Urinary bladder (tissue), 3 donors: ENCODE measurements around a stretch of chr11.

GRCh38 chr11:32096870-32097496 lies 6.1 kb downstream of the RCN1 start:
- PRO-cap, result no peak
- RAMPAGE, long total RNA, result no peak

- PRO-cap, result no peak
- RAMPAGE, long total RNA, result no peak
Observed at GRCh38 chr11:32415845-32416595, 19.3 kb downstream of the WT1 start.

DNA sequence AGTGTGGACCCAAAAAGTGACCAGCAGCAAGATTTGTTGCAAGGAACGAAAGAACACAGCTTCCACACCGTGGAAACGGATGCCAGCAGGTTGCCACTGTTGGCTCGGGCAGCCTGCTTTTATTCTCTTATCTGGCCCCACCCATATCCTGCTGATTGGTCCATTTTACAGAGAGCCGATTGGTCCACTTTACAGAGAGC lies 4.9 kb upstream of the QSER1 start:
- PRO-cap, result no peak
- RAMPAGE, long total RNA, result no peak

DNA sequence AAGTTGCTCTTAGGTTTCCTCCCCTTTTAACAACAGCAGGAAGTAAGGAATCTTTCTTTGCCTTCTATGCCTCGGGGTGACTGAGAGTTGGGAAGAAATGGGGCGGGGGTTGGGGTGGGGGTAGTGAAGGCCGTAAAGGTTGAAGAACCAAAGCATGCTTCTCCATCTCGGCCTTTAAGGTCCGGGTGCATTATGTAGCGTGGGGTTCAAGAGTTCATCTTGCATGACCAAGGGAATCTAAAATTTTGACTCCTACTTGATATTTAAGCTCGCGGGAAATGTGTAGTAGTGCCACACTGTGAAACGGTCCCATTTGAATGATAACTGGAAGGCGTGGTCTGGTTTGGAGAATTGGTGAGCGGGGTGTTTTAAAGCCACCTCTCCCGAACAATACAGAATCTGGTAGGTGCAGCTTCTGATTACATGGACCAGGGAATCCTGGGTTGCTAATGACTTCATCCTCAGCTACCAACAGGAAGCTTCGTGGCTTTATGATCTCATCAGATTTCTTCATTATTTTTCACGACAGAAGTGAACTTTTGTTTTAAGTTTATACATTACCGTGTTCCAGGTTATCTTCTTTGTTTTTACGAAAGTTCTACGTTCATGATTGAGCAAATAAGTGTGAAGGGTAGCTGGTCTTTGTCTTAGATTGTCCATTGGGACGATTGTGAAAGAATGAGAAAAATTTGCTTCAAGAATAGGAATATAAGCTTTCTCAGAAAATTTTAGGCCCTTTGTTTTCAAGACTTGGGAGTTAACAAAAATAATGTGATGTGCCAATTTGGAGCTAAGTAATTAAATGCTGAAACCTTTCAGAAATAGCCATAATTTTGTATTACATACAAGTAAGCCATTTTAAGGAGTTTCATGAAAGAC lies 1.6 kb downstream of the QSER1 start:
- PRO-cap, result unidirectional peak, minus-strand start at position 392 of the sequence; unidirectional peak, minus-strand start at position 430 of the sequence
- RAMPAGE, long total RNA, result no peak

DNA sequence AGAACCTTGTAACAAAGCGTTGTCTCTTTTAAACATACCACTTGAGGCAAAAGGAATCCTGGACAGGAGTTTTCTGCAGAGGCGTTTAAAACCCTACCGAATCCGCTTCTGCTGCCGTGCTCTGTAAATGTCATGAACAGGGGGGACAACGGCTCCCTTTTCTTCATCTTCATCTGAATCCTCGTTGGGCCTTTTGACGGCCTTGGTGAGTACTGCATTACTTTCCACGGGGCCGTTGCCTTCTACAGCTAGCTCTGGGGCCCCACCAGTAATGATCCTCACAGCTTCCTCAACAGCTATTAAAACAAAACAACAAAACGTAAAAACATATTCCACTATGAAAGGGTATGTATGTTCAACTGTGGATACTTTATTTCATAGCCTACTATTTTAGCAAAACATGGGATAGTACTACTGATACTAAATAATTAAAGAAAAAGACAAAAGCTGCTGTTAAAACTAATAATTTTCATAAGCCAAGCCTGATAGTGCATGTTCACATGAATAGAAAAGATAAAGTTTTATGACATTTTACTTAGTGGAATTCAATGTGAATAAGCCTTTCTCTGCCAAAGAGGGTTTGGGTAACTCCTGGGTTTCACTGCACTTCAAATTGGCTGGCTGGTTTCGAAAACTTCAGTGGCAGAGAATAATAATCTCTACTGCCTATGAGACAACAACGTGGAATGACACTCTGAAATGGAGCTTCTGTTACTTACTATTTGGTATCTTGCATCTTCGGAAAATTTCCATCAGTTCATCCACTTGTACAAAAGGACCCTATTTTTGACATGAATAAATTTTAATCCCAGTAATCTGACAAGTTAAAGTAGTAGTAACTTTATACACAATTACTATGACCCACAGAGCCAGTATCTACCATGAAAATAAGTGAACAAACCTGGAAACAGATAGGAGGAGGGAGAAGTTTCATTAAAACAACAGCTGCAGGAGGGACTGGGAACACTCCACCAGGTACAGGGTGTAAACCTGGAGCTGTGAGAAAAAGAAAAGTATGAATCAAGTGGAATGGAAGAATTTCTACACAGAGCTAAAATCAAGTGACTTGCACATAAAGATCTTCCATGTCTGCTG lies 46.0 kb downstream of the TCP11L1 start:
- PRO-cap, result no peak
- RAMPAGE, long total RNA, result no peak

DNA sequence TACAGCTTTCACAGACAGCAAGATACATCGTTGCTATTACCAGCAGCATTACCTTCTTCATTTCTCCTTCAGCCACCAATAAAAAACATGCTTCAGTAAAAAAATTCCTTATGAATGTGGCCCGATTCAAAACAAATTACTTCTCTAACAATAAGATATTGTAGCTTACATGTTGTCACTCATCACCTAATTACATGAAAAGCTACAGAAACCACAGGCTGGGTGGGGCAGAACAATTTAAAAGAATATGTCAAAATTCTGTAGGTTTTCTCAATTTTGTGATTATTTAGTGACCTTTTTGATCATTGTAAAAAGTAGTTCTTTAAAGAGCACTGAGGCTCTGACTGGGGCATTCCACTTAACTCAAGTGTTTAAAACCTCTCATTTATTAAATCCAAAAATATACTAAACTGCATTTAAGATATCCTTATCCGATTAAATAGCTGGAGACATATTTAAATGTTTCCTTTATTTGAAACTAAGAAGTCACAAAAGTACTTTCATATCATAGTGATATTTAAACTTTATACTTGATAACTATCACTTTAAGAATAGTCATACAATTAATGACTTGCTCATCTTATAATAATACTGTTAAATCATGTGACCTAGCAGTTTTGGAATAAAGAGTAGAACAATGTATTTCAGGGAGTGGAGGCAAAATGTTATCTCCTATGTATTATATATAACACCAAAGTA lies 23.0 kb downstream of the CSTF3 start:
- PRO-cap, result no peak
- RAMPAGE, long total RNA, result no peak

DNA sequence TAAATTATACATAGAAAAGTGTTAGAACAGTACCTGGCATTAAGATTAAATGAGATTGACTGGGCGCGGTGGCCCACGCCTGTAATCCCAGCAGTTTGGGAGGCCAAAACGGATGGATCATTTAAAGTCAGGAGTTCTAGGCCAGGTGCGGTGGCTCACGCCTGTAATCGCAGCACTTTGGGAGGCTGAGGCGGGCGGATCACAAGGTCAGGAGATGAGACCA lies 764 bp upstream of the CSTF3 start:
- PRO-cap, result no peak
- RAMPAGE, long total RNA, result no peak

DNA sequence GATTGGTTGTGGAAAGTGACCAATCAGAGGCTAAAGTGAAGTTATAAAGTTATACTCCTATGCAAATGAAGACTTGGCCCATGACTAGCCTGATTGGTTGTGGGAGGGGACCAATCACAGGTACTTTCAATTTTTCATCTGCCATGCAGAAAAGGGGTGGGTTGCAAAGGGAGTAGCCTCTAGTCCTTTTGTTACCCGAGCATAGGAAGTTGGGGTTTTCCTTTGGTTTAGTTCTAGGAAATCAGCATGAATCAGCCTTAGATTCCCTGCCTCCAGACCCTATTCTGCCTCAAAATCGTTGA lies 18.2 kb upstream of the CSTF3 start:
- PRO-cap, result no peak
- RAMPAGE, long total RNA, result no peak

- PRO-cap, result no peak
- RAMPAGE, long total RNA, result no peak
Observed at GRCh38 chr11:33301291-33302031, 44.3 kb downstream of the HIPK3 start.

- PRO-cap, result no peak
- RAMPAGE, long total RNA, result no peak
Observed at GRCh38 chr11:33704711-33705114, 4.1 kb upstream of the C11orf91 start.

- PRO-cap, result bidirectional peak, plus-strand start at chr11:33724864, minus-strand start at chr11:33724788
- RAMPAGE, long total RNA, result no peak
Observed at GRCh38 chr11:33724064-33725190, 11.8 kb downstream of the CD59 start.

GRCh38 chr11:33741712-33742444 lies 5.7 kb upstream of the CD59 start:
- PRO-cap, result no peak
- RAMPAGE, long total RNA, result no peak

- PRO-cap, result no peak
- RAMPAGE, long total RNA, result no peak
Observed at GRCh38 chr11:33892743-33893439, 1.0 kb upstream of the LMO2 start.

DNA sequence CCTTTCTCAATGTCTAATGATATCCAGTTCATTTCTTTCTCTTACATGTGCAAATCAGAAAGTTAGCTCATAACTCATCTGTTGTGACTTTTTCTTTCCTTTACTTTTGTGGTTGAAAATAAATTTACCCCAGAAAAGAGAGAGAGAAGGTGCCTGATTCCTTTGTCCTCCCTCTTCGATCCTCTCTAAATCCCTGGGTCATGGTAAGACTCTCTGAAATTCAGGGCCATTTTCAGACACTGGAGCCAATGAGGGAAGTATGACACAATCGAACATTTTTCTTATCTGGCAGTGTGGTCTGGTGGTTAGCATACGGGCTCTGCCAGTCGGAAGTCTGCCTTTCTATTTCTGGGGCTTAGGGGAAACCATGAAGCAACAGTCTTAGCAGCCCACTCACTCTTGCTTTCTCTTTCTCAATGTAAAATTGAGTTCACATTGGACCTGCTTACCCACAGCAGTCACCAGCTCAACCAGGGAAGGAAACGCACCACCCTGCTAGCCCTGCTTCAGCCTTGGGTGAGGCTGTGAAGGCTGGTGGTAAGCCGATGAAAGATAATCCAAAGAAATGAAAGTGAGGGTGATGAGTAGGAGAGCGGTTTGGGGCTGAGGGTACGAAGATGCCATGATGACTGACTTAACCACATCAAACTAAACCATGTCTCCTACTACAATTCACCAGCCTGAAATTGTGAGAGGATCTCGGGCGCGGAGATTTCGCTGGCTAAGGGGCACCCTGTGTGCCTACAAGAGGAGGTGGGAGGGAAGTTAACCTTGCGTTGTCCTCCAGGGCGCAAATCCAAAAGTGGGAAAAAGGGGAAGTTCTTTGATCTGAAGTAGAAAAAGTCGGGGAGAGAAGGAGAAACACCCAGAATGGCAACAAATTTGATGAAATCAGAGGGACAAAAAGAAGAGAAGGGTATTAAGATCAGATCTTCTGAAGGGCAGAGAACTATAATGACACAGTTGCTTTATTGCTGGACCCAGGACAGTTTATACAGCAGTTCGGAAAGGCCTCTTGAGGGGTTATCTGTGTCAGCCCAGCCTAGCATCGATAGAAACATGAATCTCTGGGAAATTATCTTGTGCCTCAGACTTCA lies 2.0 kb upstream of the LMO2 start:
- PRO-cap, result no peak
- RAMPAGE, long total RNA, result no peak

- PRO-cap, result no peak
- RAMPAGE, long total RNA, result no peak
Observed at GRCh38 chr11:33912322-33913243, 20.7 kb upstream of the LMO2 start.

GRCh38 chr11:34136783-34137301 lies 31.4 kb downstream of the NAT10 start:
- PRO-cap, result no peak
- RAMPAGE, long total RNA, result no peak

DNA sequence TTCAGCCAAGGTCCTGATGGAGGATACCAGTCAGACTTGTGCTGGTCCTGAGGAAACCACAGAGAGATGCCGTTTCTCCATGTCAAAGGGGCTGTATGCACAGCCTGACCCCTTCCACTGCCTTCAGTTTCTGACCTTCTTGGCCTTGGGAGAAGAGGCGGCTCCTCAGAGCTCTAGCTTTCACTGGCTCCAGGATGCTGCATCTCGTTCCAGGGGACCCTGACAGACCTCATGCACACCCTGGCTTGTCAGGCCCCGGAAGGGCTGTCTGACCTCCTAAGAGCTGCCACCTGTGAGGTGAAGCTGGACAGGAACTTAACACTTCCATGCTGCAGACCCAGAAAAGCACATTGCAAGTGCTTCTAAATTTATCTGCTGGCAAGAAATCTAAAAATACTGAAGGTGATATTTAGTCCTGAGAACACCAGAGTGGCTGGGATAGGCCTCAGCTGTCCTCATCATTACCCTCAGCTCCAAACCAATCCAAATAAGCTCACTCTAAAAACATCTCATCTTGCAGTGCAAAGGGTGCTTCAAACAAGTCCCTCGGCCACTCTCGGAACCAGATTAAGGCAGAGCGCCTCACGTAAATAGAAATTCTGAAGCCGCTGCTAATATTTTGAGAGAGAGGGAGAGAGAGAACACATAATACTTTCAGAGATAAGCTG lies 46.7 kb downstream of the ABTB2 start:
- PRO-cap, result no peak
- RAMPAGE, long total RNA, result no peak

- PRO-cap, result no peak
- RAMPAGE, long total RNA, result no peak
Observed at GRCh38 chr11:34317165-34317517, 40.7 kb downstream of the ABTB2 start.

DNA sequence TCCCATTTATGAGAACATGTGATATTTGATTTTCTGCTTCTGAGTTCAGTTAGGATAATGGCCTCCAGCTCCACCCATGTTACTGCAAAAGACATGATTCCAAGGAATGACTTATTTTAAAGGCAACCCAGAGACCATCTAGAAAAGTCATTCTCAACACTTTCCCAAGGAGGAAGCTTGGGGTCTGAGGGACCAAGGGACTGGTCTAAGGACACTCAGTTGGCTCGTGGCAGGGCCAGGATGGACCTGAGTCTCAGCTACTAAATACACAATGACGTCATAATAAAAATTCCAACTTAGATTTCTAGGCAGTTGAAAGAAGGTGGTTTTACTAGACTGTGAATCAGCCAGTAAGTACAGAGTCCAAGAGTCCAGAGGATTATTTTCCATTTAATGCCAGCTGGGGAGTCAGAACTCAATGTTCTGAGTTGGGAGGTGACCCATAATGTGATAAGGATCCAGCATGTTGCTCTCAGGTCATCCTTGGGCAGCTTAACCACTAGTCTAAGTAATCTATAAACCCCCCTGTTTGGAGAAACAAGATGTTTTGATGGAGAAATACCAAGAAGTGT lies 39.4 kb downstream of the ABTB2 start:
- PRO-cap, result no peak
- RAMPAGE, long total RNA, result no peak

- PRO-cap, result no peak
- RAMPAGE, long total RNA, result no peak
Observed at GRCh38 chr11:34349794-34350349, 7.9 kb downstream of the ABTB2 start.